ENCODE results near the genes DDR2 and LMX1A.

DNA sequence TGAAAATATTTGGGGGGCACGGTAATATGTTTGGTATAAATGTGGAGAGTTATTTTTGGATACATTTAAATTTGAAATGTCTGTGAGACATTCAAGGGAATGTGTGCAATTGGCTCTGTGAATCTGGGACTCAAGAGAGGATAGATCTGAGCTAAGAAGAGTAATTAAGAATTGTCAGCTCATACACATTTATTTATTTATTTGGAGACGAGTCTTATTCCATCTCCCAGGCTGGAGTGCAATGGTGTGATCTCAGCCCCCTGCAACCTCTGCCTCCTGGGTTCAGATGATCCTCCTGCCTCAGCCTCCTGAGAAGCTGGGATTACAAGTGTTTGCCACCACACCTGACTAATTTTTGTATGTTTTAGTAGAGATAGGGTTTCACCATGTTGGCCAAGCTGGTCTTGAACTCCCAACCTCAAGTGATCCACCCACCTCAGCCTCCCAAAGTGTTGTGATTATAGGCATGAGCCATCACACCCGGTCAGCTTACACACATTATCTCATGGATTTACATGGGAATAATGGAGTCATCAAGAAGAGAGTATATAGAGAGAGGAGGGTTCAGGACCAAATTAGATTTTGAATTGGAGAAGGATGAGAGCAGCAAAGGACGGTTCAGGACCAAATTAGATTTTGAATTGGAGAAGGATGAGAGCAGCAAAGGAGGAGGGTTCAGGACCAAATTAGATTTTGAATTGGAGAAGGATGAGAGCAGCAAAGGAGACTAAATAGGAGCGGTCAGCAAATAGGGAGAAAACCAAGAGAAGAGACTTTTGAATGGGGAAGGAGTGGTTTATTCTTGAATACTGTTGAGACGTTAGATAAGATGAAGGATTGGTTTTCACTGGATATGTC, 112.0 kb downstream of the ATF6 start:
- PRO-cap, 3 experiments, result no peak in any of the 3 experiments
- RAMPAGE, long total RNA, result no peak
- RRBS, 2 experiments, result no CpG with 5 or more reads among the region's 6 CpGs

- PRO-cap, 3 experiments, result no peak in any of the 3 experiments
- RAMPAGE, long total RNA, result no peak
- RRBS, 2 experiments, result 100% methylated on average over 4 of the region's 32 CpGs
These were observed 125.0 kb downstream of the ATF6 start for GRCh38 chr1:161890896-161891669.

DNA sequence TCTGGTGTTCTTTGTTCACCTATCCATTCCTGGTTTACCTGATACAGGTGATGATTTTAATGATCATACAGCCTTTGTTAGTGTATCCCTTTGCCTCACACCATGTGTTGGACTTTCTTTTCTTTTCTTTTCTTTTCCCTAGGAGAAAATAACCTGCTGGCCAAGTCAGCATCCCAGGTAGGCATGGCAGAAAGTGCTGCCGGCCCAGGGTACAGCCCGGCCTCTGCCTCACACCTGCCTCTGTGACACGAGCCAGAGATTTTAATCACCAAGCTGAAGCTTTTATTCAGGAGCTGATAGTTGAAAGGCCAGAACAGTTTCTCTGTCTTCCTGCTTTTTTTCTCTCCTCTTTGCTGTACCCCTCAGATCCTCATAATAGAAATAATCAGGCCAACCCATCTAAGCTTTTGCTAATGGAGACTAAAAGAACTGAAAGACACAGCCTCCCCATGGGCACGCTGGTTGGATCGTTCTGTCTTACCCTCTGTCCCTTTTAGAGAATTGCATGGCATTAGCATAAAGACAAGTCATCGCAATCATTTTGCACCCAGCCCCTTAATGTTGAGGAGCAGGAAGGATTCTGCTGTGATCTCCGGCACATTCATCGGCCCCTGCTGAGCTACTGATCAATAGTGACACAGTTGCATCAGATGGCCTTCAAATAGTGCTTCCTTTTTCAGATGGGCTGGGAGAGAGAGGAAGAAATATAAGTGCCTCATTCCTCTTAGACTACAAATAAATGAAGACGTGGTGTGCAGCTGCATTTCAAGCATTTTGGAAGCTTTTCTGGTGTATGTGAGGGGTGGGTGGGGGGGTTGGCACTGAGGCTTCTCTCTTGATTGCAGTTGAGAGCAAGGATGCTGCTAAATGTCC, 75.2 kb downstream of the NOS1AP start:
- PRO-cap, 3 experiments, result no peak in any of the 3 experiments
- RAMPAGE, long total RNA, result no peak
- RRBS, 2 experiments, result no CpG with 5 or more reads among the region's 9 CpGs

DNA sequence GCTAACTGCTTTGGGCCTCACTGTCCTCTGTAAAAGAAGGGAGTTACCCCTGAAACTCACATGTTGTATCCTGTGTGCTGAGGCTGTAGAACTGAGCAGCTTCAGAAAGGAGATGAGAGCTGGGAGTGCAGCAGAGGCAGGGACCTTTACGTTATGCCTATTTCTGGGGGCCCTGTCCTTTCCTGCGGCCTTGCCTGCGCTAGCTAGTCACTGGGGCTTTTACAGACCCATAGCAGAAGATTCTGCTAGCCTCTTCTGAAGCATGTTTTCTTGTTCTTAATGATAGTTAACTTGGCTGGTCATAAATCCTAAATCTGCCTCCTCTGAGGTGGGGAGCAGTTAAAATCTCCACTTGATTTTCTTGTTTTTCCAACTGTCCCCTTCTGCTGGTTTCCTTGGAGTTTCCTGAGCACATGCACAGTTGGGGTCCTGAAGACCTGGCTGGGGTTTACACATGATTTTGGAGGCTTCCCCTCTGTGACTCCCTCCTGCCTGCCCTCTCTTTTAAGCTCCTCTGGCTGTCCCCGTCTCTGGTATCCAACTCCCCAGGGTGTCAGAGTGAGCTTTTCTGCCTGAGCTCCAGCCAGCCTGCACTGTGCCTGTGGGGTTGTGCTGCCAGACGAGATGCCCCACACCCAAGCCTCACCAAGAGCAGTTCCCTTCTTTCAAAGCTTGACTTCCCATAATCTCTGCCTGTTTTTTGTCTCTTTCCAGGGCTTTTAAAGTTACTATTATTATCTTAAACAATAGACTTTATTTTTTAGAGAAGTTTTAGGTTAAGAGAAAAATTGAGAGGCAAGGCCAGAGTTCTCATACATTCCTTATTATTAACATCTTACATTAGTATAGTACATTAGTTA, 76.7 kb downstream of the NOS1AP start:
- PRO-cap, 3 experiments, result no peak in any of the 3 experiments
- RAMPAGE, long total RNA, result no peak
- RRBS, 2 experiments, result no CpG with 5 or more reads among the region's 5 CpGs

- PRO-cap, 3 experiments, result no peak in any of the 3 experiments
- RAMPAGE, long total RNA, result no peak
- RRBS, 2 experiments, result no CpG with 5 or more reads among the region's 12 CpGs
These were observed 127.5 kb downstream of the NOS1AP start for GRCh38 chr1:162196965-162197501.

GRCh38 chr1:162365233-162366107, 11.2 kb downstream of the SPATA46 start:
- PRO-cap, 3 experiments, result no peak in any of the 3 experiments
- RAMPAGE, long total RNA, result no peak
- RRBS, 2 experiments, result no CpG with 5 or more reads among the region's 11 CpGs

GRCh38 chr1:162592434-162593400, 31.2 kb downstream of the UAP1 start:
- PRO-cap, 3 experiments, result no peak in any of the 3 experiments
- RAMPAGE, long total RNA, result no peak
- RRBS, 2 experiments, result no CpG with 5 or more reads among the region's 3 CpGs

- PRO-cap, 3 experiments, result no peak in any of the 3 experiments
- RAMPAGE, long total RNA, result no peak
- RRBS, 2 experiments, result no CpG with 5 or more reads among the region's 5 CpGs
These were observed 5.2 kb upstream of the DDR2 start for GRCh38 chr1:162626917-162627557.

- PRO-cap, 3 experiments, result peak in 1 of 3 experiments; most common plus-strand start chr1:162632558 (in 1); most common minus-strand start chr1:162632379 (in 1)
- RAMPAGE, long total RNA, result no peak
- RRBS, 2 experiments, result no CpG with 5 or more reads among the region's 11 CpGs
These were observed at the start of gene DDR2 for GRCh38 chr1:162631917-162632664. Gene DDR2 (plus strand): TSS chr1:162632464.

GRCh38 chr1:162687496-162688282, 55.4 kb downstream of the DDR2 start:
- PRO-cap, 3 experiments, result peak in 1 of 3 experiments; most common plus-strand start chr1:162688071 (in 1)
- RAMPAGE, long total RNA, result no peak
- RRBS, 2 experiments, result no CpG with 5 or more reads among the region's 10 CpGs

DNA sequence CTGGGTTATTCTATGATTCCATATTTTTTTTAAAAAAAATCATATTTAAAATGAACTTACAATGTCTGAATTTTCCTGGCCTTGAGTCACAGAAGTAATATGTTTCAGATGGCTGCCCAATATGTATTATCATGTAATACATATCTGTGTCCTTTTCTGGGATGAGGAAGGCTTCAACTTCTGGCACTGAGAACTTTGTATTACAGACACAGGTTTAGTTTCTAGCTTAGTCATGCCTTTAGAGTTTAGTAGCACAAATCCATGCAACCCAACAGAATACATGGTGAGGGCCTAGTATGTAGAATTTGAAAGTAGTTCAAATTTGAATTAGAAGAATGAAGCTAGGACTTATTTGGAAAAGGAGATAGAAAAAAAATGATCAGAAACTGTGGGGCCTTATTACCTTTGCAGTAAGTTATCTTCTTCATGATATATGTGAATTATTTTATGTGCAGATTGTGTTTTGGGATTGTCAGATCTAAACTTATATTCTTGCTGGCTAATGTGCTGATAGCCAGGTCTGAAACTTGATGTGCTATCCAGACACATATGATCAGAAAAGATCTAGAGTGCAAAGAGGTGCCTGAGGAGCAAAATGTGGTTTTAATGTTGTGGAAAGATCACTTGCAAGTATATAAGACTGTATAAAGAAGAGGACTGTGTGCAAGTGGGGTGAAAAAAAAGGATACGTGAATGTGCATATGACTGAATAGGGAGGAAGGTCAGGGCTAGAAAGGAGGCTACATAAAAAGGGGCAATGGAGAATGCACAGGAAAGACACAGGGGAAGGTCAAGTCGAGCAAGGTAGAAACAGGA, 7.6 kb upstream of the HSD17B7 start:
- PRO-cap, 3 experiments, result no peak in any of the 3 experiments
- RAMPAGE, long total RNA, result no peak
- RRBS, 2 experiments, result no CpG with 5 or more reads among the region's 2 CpGs

- PRO-cap, 3 experiments, result peak in 1 of 3 experiments; most common minus-strand start chr1:164576430 (in 1)
- RAMPAGE, long total RNA, result no peak
- RRBS, 2 experiments, result 40 to 44% methylated on average over 27 of the region's 73 CpGs
These were observed 17.5 kb downstream of the PBX1 start for GRCh38 chr1:164576113-164577199.

- PRO-cap, 3 experiments, result no peak in any of the 3 experiments
- RAMPAGE, long total RNA, result no peak
- RRBS, 2 experiments, result no CpG with 5 or more reads among the region's 13 CpGs
These were observed 28.8 kb downstream of the PBX1 start for GRCh38 chr1:164587383-164588506.

GRCh38 chr1:164588507-164589731, 29.9 kb downstream of the PBX1 start:
- PRO-cap, 3 experiments, result no peak in any of the 3 experiments
- RAMPAGE, long total RNA, result no peak
- RRBS, 2 experiments, result no CpG with 5 or more reads among the region's 21 CpGs

DNA sequence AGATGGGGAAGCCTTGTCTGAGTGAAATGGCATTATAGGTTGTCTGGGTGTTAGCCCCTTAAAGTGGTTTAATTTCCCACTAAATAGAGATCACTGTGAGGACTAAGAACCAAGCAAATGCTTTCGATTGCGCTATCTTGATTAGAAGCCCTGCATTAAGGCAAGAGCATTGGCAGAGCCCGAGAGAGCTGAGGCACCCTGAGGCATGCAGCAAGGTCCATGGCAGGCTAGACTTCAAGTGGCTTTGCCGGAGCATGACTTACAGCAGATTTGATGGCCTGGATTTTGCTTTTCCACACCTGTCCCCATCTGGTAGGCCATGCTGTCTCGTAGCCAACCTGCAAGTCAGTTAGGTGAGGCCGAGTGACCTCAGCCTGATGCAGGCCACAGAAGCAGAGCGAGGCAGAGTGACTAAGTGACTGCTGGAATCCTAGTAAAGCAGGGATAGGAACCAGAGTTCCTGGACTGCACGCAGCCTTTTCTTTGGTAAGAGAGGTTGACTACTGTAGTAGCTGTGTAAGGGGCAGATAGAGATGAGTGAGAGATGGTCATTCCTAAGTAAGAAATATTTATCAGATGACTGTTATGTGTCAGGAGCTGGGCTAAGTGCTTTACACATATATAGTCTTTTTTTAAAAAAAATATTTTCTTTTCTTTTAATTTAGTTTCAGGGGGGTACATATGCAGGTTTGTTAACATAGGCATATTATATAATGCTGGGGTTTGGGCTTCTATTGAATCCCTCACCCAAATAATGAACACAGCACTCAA, 149.0 kb downstream of the PBX1 start:
- PRO-cap, 3 experiments, result peak in 2 of 3 experiments; most common minus-strand start position 240 of the sequence (in 1)
- RAMPAGE, long total RNA, result no peak
- RRBS, 2 experiments, result no CpG with 5 or more reads among the region's 8 CpGs

DNA sequence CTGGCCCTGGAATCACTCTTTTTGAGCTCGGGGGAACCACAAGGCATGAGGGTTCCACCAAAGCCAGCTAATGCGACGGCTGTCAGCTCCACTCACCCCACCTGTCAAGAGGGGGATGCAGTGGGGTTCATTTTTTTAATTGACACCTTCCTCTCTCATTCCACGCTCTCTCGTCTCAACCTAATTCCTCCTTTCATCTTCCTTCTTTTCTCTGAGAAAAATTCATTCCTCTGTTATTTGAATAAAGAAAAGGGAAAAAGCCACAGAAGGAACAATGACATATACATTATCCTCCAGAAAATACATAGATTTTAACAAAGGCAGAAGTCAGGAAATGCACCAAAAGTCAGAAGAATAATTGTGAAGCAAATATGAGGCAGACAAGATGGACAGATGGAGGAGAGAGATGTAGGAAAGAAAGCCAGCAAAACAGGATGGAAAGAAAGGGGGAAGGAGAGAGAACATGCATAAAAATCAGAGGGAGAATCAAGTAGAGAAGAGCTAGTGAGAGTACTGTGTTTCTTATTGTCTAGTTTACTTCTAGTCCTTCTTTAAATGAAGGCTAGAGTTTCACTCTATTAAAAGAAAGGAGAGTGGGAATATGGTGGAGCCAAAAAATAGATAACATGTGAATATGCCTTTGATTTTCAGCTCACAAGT, 177.5 kb downstream of the PBX1 start:
- PRO-cap, 3 experiments, result no peak in any of the 3 experiments
- RAMPAGE, long total RNA, result no peak
- RRBS, 2 experiments, result no CpG with 5 or more reads among the region's 5 CpGs

DNA sequence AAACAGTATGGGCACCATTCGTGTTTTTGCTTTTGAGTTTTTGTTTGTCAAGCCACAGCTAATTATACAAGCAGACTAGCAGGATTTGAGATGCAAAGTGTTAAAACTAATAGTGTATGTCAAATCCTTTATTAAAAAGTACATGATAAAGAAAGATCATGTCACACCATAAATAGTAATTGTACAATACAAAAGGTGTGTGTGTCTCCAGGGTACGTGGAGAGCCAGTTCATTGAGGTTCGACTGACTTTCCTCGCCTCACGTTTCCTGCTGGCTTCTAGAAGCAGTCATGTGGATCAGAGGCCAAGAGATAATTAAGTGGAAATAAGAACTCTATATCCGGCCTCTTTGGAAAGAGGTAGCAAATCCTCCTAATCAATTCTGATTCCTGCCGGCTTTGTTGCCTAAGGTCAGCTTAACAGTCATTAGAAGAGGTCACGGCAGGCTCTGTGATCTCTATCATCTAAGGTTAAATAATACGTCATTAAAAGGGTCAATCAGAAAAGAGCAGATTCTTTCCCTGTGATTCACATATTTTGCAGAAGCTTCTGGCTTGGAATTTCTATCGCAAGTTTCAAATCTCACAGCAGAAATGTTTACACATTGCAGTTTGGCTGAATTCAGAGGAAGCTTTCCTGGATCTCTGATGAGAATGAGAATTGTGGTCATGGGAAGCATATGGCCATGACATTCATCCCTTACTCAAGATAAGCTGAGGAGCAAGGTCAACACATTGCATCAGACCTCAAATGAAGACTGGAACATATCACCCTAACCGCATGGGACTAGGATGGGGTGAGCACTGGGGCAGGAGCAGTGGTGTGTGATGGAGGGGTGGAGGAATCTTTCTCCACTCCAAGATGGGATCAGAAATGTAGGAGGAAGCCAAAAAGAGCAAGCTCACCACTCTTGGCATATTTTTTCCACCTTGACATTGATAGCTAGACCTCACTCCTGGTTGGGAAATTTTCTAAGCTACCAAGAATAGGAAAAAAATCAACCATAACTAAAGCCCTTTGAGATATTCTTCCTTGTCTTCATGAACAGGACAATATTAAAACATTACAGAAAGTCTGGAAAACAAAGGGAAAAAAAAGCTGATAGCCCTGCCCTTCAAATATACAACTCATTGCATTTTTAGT, 189.4 kb downstream of the PBX1 start:
- PRO-cap, 3 experiments, result no peak in any of the 3 experiments
- RAMPAGE, long total RNA, result no peak
- RRBS, 2 experiments, result 0% methylated on average over 1 of the region's 11 CpGs

GRCh38 chr1:164765580-164766156, 206.7 kb downstream of the PBX1 start:
- PRO-cap, 3 experiments, result peak in 1 of 3 experiments; most common plus-strand start chr1:164765867 (in 1); most common minus-strand start chr1:164765721 (in 1)
- RAMPAGE, long total RNA, result no peak
- RRBS, 2 experiments, result no CpG with 5 or more reads among the region's 1 CpG

DNA sequence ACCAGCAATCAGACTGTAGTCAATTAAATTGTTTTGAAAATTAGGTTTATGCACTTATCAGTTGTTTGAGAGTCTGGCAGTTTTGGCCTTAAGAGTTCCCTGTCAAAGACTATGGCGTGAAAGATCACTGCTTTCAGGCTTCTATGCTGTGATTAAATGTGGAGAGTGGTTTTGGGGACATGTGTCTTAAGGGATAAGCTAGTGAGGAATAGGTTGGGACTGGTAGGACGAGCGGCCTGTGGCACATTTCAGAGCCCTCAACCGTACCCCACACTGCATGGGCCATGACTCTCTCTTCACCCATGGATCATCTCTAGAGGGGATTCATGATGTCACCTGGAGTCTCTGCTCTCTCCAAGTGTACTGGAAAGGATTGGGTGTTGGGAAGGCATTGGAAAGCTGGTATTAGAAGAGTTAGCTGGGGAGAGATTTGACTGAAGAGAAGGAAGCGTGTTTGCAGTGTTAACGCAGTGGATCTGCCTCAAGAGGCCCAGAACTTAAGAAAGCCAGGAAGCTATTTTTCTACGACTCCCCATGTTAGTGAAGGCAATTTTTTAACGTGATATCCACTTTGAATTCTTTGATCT, 214.5 kb downstream of the PBX1 start:
- PRO-cap, 3 experiments, result no peak in any of the 3 experiments
- RAMPAGE, long total RNA, result no peak
- RRBS, 2 experiments, result no CpG with 5 or more reads among the region's 8 CpGs

GRCh38 chr1:165356083-165356922, at the start of gene LMX1A:
Gene LMX1A (minus strand): TSS chr1:165356715.
- PRO-cap, 3 experiments, result peak in 2 of 3 experiments; most common plus-strand start chr1:165356544 (in 1); most common minus-strand start chr1:165356213 (in 1)
- RAMPAGE, long total RNA, result no peak
- RRBS, 2 experiments, result 2 to 3% methylated on average over 34 to 35 of the region's 84 CpGs